ENCODE measurements around a stretch of chr6.

DNA sequence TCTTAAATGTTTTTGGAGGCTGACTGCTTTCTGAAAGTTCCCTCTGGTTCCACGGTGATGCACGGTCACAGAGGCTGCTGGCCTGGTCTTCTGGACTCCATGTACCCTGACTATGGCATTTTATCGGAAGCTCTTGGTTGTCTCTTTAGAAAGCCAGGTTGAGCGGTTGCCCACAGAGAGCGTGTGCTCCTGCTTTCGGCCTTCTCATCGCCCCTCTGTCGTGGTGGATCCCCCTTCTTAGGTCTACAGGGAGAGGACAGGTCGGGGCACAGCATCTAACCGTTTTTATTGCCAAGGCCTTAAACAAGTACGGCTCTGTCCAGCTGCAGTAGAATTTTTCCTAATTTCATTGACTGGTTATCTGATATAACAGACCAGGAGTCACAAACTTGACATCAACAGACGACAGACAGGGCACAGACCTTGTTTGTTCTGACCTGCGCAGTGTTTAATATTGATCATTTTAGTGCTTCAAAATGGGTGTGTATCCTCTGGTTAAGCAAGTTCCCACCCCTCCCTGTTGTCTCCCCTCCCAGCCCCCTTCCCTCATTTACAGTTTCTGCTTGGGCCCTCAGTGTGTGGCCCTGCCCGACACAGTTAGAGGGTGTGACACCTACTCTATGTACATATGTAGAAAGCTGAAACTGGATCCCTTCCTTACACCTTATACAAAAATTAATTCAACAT lies 24.7 kb downstream of the SYTL3 start:
- PRO-cap = no peak

GRCh38 chr6:158706956-158707606 lies 57.2 kb downstream of the SYTL3 start:
- PRO-cap = no peak

DNA sequence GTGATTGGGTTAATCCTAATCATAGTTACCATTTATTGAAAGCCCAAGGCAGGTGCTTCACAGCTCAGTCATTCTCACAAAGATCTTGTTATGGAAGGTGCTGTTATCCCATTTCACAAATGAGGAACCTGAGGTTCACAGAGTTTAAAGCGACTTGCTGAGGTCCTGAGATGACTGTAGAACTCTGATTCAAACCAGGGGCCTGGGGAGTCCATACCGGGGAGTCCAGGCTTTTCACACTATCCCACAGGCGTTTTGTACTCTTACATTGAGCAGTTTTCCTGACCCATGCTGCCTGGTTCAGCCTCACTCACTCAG lies 84.4 kb downstream of the EZR start:
- PRO-cap = no peak

GRCh38 chr6:158759182-158759629 lies 60.0 kb downstream of the EZR start:
- PRO-cap = no peak

DNA sequence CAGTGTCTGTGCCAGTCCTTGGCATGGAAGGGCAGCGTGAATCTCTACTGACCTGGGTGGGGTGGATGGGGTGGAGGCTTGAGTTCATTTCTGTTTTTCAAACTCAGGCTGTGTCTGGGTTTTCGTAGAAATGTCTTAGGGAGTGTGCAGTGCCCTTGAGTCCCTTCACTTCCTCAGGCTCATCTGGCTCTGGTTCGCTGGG lies 59.0 kb downstream of the EZR start:
- PRO-cap = no peak

DNA sequence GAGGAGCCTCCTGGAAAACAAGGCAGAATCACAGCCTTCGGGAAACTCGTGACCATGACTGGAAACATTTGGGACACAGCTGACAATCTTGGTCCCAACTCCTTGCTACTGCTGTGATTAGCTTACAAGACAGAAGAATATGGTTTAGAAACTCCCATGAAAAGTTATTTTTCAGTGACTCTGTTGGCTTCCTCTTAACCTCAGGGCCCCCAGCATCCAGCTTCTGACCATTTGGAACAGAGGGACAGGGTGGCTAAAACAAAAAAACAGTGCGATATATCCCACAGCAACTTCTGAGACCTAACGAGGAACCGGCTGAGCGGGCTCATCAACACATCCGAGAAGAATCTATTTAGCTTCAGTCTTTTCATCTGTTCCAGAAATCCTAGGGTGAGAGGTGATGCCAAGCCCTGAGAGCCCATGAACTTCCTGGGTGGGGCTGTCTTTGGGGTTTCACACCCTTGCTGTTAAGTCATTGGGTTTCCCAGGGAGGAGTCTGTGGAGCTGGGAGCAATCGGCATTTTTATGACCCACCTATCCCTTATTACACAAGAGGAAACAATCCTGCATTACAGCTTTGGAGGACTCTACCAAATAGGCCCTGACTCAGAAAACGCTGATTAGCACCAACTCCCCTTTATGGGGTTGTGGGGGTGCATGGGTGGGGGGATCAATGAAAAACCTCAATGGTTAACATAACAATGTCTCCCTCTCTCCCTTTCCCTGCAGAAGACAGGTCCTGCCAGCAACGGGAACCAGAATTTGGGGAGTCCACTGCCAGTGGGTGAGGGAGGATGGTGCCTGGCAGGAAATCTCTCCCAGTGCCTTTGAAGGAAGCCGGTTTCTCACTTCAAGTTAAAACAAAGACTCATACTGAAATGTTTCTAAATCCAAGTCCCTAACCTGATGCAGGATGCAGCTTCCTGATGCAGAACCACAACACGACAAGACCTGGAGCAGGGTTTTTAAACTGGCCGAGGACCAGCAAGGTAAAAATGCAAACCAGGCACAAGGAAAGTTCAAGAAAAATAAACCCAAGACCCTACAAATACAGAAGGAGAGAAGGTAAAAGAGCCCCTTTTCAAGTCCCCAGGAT lies 46.3 kb downstream of the EZR start:
- PRO-cap = no peak

GRCh38 chr6:158783299-158784232 lies 35.6 kb downstream of the EZR start:
- PRO-cap = no peak

DNA sequence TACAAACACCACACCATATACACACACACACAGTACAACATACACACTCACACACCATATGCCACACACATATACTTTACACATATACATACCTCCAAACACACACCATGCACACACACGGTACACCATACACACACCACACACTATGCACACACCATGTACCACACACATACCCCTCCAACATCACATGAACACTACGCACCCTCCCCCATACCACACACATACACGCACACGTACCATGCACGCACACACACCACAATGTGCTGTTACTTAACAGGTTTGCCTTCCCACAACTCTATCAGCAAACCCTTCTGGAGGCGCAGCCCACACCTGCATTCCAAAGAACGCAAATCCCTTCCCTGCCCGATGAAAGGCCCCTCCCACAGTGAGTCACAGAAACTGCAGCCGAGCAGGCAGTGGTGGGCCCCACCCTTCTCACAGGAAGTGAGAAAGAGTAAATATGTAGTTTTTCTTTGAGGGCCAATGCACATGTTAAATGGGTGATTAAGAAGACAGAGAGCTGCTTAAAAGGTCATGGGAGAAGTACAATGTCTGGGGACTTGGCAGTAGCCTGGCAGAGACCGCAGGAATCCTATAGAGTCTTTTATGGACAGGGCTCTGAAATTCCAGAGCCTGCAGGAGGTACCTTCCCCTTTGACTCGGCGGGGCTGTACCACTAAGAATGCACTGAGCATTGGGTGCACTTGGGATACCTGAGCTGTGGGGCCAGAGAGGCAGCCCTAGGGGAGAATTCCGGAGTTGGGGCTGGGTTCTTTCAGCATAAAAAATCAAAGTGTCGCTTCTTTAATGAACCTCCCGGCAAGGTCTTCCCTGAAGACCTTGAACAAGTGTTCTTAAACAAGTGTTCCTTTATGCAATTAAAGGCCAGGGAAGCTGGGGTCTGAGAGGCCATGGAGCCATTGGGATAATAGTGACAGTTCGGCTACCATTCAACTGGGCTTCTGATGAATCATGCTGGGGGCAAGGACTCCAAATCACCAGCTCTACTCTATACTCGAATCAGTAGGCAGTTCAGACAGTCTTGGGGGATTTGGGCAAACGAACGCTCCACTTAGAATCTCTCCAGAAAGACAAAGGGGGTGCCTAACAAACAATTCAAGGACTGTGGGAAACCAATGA lies 34.3 kb upstream of the EZR start:
- PRO-cap = no peak

GRCh38 chr6:158868972-158869562 lies 49.9 kb upstream of the EZR start:
- PRO-cap = no peak

- PRO-cap = no peak
Measured at GRCh38 chr6:158938801-158939082, 61.3 kb downstream of the RSPH3 start.

DNA sequence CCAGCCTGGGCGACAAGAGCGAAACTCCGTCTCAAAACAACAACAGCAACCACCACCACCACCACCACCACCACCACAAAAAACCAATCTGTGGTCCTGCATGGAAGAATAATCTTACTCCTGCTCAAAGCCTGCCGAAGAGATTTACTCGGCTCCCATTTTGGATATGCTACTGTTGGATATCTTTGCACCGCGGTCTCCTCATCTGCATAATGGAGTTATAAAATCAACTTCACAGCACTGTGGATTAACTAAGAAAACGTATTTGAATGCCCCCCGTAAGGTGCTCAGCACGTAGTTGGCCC lies 1.2 kb downstream of the RSPH3 start:
- PRO-cap = no peak

DNA sequence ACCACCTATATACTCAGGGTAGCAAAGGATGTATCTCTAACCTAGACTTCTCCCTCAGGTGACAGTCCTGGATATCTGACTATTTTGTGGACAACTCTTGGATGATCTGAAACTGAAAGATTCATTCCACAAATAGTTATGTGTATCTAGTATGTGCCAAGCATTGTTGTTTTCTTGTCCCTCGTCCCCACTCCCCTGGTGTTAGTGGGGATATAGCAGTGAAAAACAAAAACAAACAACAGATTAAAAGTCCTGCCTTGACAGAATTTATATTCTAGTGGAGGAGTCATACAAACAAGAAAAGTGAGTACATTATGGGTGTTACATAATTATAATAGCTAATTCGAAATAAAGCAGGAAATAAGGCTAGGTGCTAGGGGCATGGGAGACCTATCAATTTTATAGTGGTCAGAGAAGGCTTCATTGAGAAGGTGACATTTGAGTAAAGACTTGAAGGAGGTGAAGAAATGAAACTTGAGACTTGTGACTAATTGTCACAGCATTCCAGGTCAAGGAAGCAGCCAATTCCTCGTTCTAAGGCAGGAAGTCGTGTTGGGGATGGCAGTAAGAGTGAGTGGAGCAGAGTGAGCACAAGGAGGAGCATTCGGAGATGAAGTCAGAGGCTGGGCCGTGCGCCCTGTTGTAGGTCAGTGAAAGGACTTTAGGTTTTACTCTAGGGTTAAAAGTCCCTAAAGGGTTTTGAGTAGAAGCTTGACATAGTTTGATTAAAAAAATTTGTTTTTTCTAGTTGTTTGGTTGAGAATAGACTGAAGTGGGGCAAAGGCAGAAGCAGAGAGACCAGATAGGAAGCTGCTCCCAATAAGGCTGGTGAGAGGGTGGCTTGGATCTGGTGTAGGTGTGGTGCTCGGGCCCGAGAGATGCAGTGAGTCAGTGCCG lies 2.3 kb upstream of the RSPH3 start:
- PRO-cap = no peak

DNA sequence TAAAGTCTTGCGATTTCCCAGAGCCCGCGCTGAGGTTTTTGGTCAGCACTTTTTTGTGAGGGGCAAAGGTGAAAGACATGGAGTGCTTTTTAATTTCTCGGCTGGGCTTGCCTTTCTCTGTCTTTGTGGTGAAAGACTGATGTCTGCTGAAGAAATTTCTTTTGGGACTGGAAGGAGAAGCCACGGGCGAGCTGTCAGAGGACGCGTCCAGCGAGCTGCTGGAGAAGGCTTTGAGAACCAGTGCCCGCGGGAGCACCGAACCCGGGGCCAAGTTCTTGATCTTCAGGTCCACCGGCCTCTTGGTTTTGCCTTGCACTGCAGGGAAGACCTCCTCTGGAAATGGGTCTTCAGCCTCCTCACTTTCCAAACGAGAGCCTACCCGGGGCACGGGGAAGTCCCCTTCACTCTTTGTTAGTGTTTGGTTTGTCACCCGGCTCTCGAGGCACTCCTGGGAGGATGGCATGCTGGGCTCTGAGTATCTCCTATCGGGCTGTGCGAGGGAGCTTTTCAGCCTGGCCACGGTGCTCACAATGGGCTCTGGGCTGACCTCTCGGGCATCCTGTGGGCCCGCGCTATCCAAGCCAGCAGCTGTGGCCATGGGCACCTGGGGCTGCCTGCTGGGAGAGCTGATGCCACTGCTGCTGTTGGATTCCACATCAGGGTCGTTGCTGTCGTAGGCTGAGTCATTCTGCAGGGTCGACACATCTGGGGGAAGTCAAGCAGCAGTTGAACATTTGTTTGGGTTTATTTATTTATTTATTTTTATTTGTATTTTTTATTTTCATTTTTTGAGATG lies 8.2 kb downstream of the TAGAP start:
- PRO-cap = no peak

- PRO-cap = no peak
Measured at GRCh38 chr6:159082320-159082613, 37.5 kb upstream of the TAGAP start.

GRCh38 chr6:159304457-159304820 lies 135.2 kb downstream of the FNDC1 start:
- PRO-cap = no peak

DNA sequence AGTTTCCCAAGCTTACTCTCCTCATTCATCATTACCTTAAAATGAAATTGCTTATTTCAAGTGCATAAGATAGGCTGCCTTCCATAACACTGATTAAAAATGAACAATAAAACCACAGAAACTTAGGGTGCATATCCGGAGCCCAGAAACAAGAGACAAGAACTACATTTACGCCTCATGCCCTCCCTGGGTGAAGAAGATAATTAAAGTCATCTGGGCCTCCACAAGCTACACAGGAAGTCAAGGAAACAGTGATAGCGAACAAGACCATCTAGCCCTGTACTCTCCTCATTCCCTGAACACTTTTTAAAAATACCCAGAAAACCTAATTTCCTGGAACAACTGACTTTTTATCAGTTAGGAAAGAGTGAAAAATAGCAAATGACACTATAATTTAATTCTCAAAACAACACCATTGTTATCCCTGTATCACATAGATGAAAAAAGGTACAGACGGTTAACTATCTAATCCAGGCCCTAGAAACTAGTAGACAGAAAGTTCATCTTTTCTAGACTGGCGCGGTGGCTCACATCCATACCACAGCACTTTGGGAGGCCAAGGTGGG lies 6.3 kb downstream of the SOD2 start:
- PRO-cap = no peak

DNA sequence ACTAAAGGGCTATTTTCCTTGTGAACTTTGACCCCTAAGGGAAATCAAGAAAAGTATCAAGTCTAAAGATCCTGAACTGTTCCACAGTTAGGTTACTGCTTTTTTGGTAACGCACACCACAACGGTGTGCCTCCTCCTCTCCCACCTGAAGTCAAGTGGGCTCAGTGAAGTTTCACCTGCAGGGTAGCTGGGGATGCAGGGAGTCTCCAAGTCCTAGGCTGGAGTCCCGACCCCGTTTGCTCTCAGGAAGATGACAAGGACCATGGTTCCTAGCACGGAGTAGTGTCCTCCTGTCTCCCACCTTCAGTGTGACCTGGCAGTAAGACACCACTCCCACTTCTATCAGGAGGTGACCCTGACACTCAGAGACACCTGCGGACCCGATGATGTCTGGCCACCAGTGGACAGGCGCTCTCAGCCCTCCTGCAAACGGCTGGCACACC lies 1.2 kb downstream of the SOD2 start:
- PRO-cap = no peak

DNA sequence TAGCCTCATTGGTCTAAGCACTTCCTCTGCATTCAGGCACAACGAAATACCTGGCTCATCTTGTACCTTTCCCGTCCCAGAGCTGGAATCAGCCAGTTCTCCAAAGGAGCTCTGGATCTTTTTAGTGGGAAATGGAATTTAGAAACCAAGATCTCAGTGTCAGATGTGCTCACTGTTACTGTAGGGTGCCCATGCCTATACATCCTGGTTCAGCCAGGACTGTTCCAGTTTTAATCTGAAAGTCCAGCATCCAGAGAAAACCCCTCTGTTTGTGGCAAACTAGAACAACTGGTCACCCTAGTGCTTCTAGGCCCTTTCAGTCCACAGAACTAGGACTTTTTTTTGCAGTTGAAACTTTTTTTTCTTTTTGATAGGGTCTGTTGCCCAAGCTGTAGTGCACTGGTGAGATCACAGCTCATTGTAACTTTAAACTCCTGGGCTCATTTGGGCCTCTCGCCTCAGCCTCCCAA lies 3.9 kb upstream of the WTAP start:
- PRO-cap = no peak

- PRO-cap = no peak
Measured at GRCh38 chr6:159829432-159829866, 29.4 kb downstream of the PNLDC1 start.

DNA sequence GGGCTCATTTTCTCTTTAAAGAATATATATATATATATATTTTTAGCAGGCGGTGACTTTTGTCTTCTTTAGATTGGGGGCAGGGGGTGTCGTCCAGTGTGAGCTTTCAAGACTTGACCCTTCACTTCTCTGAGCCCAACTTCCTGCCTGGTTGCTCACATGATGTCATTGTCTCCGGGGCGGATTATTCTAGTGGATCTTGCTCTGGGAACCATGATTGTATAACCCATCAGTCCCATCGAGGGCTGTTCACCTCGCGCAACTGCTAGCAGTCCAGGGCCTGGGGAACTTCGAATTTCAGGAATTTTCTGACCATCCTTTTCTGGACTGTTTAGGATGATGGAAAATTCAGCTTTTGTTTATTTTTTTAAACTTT lies 1.0 kb downstream of the IGF2R start:
- PRO-cap = unidirectional peak, minus-strand start at position 131 of the sequence

Measured in parotid gland (tissue), 1 donor.